Aorta (tissue), 1 donor: Measurements from ENCODE around the genes TMEM260, SLC35F4 and PSMA3.

DNA sequence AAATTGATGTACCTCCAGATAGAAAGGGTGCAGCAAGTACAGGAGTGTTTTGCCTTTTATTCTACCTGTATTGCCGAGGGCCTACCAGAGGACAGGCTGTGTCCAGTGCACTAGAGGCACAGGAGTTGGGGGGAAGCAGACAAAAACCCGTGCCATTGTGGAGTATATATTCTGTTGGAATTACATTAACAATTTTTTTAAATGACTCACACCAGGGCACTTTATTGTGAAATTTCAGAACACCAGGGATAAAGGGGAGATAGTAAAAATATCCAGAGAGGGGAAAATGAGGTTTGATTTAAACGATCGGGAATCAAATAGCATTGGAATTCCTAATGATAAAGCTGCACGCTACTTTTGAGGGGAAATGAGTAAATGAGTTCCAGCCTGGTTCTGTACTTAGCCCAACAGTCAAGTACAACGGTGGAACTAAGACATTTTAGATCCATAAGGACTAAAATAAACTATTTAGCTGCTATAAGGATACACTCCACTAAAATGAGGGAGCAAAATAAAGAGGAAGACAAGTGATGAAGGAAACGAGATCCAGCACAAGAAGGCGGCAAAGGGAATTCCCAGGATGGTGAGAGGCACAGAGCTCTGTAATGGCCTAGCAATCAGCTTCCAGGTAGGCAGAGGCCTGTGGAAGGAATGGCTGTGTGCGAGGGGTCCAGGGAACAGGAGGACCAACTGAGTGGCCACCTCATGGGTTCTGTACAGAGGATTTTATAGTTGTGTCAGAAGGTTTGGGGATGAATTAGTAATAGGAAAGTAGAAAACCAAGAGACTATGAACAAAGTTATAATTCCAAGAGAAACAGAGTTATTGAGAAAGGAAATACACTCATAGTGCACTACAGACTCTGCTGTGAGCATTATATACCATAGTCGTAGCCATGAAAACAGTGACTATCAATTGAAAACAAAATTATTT lies 123.5 kb downstream of the PELI2 start:
- PRO-cap: no peak

DNA sequence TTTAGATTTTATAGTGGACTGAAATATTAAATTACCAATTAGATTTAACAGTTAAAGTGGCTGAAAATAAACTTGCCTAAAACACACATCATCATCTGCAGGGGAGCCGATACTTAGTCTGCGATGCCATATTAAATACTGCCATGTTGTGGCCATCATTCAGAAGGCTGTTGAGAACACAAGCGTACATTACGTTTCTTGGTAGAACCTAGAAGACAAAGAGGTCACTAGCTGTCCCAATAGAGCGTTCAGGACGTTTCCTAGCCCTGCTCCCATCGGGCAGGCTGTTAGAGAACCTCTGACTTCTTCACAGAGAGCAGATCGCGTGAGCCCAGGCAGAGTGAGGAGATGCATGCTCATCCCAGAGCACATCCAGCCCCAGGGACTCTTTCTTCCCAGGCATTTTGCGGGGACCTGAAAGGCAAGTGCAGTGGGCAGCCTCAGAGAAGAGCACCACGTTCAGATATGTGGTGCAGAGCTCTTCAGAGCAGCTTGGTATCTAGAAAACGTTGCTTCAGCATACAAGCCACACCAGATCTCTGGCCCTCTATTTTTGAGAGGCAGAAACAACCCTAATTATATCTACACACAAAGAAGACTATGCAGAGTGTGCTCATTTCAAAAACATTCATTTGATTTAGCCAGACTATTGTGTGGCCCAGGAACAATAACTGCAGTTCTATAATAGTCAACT lies 153.4 kb downstream of the PELI2 start:
- PRO-cap: no peak

DNA sequence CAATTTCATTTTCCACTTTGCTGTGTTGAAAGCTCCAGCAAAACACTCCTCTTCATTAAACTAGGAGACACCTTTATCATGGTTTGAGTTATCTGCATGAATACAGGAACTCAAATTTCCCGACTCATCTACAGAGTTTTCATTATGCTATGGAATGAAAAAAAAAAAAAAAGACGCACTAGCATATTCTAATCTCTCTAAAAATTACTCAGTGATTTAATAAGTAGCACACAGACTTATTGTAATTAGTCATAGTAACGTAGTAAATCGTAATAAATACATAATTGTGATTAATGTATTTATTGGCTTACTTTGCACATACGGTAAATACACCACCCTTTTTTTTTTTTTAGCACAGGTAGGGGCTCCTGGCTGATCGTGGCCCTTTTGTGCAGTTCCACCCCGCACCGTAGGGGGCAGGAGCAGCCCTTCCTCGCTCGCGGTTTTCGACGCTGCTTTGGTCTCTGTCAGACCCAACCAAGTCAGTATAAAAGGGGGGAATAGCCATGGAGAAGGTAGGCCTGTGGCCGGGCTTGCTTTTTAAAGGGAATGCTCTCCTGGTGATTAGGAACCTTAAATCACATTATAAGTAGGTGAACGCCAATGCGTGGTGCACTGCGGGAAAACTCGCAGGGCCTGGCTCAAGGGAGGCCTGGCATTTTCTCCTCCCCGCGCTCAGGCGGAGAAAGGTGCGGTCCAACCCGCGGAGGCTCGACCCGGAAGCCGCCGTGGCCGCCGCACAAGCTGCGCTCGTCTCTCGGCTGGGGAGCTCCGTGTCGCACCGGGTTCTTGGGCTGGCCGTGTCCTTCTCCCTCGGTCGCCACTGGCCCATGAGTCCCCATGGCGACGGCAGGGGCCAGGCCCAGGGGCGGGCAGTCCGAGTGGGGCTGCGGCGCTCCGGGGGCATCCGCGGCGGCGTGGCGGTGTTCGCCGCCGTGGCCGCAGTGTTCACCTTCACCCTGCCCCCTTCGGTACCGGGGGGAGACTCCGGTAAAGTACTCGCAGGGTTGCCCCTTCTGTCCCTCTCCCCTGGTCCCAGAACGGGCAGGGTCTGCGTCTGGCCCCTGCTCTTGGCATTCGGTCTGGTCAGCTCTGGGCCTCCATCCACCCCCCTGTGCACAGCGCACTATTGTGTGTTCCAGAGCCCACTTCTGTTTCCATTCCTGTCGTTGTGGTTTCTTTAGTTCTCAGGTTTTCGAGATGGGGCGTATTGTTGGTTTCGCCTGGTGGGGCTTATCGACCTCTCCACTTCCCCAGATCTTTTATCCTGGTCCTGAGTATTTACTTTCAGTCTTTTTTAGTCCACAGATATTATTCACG lies at the start of gene TMEM260:
Gene TMEM260, plus strand, starts transcription at position 714 of the 1,320 bp plus-strand sequence.
- PRO-cap: unidirectional peak, plus-strand start at position 742 of the sequence

- PRO-cap: no peak
Measured at GRCh38 chr14:57057736-57058176, 210.9 kb downstream of the EXOC5 start.

DNA sequence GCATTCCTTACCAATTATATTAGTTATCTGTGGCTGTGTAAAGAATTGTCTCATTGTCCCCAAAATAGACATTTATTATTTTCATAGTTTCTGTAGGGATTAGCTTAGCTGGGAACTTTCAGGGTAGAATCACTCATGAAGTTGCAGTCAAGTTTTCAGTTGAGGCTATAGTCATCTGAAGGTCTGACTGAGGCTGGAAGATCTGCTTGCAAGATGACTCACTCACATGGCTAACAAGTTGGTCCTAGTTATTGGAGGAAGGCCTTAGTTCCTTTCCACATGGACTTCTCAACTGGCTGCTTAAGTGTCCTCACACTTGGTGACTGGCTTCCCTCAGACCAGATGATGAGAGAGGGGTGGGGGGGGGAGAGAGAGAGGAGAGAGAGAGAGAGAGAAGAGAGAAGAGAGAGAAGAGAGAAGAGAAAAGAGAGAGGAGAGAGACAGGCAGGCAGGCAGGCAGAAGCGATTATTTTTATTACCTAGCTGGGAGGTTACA lies 6.3 kb downstream of the AP5M1 start:
- PRO-cap: no peak

DNA sequence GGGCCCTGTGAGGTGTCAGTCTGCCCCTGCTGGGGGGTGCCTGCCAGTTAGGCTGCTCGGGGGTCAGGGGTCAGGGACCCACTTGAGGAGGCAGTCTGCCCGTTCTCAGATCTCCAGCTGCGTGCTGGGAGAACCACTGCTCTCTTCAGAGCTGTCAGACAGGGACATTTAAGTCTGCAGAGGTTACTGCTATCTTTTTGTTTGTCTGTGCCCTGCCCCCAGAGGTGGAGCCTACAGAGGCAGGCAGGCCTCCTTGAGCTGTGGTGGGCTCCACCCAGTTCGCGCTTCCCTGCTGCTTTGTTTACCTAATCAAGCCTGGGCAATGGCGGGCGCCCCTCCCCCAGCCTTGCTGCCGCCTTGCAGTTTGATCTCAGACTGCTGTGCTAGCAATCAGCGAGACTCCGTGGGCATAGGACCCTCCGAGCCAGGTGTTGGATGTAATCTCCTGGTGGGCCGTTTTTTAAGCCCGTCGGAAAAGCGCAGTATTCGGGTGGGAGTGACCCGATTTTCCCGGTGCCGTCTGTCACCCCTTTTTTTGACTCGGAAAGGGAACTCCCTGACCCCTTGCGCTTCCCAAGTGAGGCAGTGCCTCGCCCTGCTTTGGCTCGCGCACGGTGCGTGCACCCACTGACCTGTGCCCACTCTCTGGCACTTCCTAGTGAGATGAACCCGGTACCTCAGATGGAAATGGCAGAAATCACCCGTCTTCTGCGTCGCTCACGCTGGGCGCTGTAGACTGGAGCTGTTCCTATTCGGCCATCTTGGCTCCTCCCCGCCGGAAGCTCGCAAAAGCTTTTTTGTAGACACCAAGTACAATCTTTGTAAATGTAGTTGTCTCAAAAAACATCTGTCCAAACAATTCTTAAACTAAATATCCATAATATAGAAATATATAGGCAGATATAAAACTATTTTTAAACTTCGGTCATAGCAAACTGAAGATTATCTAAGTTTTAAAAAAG lies 46.8 kb upstream of the NAA30 start:
- PRO-cap: no peak

GRCh38 chr14:57412326-57412959 lies 22.1 kb downstream of the NAA30 start:
- PRO-cap: no peak

GRCh38 chr14:57865385-57866271 lies at the start of gene SLC35F4:
SLC35F4 (minus strand) TSS chr14:57866092.
- PRO-cap: no peak

- PRO-cap: no peak
Measured at GRCh38 chr14:57962120-57962444, 96.2 kb upstream of the SLC35F4 start.

GRCh38 chr14:58098326-58099161 lies 53.5 kb downstream of the ARMH4 start:
- PRO-cap: no peak

DNA sequence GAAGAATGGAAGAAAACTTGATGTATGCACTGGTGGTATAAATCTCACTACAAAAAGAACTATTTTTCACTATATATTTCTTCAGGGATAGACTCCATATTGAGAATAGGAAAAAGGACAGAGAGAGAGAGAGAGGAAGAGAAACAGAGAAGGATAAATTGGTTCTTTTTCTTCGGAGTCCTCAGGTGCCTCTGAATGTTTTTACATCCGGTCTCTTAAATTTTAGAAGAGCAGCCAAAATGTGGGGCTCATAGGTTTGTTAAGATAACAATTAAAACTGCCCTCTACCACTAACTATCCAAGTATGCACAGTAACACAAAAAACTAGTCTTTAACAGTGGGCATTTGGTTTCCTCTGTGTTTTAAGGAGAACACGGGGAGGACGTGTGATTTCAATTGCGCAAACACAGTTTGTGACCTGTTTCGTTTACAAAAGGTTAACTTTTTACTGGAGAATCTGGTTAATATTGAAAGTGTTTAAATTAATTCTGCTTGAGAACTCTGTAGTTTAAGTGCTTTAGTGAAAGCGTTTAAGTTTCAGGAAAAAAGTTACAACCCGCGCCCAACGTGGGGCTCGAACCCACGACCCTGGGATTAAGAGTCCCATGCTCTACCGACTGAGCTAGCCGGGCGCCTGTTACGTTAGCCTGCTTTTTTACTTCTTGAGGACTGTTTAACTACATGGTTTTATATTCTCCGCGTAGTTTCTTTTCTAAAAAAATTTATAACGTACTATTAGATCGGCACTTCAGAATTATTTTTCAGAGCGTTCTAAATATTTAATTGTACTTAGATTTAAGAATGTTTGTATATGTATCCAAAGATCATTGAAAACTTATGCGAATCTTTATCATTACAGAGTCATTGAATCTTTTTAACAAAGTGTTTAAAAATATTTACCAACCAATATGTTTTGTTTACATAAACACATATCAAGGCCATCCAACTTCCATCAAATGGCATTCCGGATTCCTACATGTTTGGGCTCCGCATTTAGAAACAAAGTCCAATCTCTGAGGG lies 5.0 kb upstream of the PSMA3 start:
- PRO-cap: unidirectional peak, plus-strand start at position 165 of the sequence; bidirectional peak, plus-strand start at position 622 of the sequence, minus-strand start at position 591 of the sequence

DNA sequence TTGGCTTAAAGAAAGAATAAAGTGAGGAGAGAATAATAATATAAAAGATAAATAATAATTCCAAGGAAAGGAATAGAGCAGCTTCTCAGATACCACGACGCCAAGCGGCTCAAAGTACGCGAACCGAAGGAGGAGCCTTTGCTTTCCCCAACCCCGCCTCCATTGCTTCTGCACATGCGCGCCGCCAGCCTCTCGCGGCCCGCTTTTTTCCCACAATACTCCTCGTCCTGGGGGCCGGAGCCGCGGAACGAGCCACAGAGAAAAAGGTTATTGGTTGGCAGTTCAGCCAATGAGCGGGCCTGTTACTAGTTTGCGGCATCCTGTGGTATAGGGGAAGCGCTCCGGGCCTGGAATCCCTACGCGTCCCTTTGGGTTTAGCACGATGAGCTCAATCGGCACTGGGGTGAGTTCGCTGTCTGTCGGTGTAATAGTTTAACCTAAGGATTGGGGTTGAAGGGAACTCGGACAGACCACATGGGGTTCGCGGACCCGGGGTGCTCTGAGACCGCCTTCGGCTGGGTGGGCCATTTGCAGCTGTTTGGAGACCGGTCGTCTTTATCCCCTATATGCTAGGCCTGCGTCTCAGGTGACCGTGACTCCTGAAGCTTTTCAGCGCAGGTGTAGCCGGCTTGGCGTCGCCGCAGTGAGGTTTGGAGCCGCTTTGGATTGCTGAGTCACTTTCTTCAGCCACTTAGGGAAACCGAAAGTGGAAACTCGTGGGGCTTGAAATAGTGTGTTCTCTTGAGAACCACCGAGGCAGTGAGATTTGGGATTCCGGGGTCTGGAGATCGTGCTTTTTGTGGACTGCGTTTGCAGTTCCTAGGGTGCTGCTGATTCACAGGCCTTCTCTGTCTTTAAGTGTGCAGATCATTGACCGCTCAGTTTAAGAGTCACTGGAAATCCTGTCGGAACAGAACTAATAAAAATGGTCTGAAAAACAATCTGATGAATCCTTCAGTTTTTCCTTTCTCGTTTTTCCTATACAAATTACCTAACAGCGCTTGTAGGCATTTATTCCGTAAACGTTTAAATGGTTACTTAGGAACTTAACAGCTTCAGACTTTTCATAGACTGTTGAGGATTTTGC lies at the start of gene PSMA3:
Gene PSMA3, plus strand, starts transcription at position 305 of the 1,087 bp plus-strand sequence.
- PRO-cap: bidirectional peak, plus-strand start at position 318 of the sequence, minus-strand start at position 111 of the sequence

GRCh38 chr14:58288851-58289558 lies 9.3 kb upstream of the ARID4A start:
- PRO-cap: no peak

DNA sequence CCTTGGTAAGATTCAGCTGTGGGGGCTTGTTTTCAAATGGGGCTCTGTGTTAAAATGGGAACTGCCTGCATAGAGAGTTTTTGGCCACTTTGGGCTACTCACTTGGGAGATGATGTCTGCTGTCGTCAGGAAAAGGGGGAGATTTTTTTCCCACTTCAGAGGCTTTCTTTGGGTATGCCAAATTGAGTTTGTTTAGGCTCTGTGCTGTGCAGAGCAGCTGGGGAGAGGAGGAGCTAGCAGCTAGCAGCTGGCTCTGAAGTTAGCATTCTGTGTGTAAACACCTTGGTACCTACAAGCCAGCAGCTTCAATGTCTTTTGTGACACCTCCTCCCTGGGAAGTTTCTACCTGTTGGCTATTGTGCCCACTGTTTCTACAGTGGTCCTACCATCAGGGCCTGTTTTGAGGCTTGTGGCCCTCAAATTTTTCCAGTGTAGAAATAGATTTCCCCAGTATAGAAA lies 117.8 kb downstream of the DACT1 start:
- PRO-cap: no peak

DNA sequence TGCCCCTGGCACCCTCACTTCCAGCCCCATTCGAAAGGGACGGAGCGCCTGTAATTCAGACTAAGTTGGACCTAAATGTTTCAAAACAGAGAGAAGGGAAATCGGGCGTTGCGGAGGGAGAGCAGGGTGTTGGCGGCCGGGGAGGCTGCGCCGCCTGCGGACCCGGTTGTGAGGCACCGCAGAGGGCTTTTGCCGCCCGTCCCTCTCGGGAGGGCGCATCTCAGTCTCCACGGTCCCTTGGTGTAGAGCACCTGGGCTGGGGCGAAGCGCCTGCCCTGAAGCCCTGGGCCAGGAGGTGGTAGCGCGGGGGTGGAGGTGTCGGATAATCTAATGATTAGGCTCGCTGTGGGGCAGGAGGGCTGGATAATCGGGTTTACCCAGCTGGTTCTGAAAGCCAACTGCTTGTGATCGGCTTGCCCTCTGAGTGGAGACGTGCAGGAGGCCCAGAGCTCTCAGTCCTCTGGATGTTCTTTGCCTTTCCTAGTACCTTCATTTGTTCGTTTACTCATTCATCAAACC lies 884 bp downstream of the DAAM1 start:
- PRO-cap: no peak

DNA sequence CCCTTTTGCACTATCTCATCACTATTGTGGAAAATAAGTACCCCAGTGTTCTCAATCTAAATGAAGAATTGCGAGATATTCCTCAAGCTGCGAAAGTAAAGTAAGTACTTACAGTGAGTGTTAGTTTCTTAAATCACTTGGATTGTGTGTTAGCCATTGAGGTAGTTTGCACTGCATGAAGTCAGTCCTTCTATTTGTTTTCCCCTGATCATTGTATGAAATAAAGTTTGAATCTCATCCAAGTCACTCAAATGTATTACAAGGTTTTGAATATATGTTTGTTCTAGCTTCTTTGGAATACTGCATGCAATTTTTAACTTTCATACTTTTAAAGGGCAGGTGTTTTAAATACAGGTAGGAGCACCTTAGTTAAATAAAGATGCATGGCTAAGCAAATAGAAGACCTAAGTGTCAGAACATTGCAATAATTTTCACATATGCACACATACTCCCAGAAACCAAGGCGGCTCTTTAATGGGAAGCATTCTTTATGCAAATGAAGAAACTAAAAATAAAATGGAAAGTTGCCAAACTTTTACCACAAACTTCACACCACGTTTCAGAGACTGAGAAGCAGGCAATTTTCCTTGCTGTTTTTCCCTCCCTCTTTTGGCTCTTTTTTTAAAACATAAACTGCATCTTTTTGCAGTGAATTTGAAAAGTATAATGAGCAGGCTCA lies 105.6 kb downstream of the GPR135 start:
- PRO-cap: no peak

GRCh38 chr14:59464010-59464433 lies 1.2 kb downstream of the GPR135 start:
- PRO-cap: no peak

DNA sequence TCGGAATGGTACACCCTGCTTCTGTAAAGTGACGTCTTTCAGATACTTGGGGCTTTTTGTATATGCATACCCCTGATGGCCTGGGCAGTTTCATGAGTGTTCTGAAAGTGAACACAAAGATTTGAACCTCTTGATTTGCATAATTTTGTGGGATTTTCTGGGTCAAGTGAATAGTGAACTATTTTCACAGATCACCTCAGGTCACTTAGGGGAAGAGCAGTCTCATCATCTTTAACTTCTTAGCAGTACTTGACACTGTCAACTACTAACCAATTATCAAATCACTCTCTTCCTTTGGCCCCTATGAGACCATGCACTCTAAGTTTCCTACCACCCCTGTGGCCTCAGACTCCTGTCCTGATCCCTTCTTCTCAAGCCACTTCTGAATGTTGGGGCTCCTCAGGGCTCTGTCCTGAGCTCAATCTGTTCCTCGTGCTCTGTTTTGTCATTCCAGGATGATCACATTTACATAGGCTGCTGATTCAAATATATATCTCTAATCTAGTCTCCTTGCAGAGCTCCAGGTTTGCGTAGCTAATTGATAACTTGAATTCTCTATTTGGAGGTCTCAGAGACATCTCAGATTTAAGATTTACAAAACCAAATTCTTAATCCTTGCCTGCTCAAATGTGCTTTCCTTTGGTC lies 36.2 kb upstream of the PPM1A start:
- PRO-cap: no peak

DNA sequence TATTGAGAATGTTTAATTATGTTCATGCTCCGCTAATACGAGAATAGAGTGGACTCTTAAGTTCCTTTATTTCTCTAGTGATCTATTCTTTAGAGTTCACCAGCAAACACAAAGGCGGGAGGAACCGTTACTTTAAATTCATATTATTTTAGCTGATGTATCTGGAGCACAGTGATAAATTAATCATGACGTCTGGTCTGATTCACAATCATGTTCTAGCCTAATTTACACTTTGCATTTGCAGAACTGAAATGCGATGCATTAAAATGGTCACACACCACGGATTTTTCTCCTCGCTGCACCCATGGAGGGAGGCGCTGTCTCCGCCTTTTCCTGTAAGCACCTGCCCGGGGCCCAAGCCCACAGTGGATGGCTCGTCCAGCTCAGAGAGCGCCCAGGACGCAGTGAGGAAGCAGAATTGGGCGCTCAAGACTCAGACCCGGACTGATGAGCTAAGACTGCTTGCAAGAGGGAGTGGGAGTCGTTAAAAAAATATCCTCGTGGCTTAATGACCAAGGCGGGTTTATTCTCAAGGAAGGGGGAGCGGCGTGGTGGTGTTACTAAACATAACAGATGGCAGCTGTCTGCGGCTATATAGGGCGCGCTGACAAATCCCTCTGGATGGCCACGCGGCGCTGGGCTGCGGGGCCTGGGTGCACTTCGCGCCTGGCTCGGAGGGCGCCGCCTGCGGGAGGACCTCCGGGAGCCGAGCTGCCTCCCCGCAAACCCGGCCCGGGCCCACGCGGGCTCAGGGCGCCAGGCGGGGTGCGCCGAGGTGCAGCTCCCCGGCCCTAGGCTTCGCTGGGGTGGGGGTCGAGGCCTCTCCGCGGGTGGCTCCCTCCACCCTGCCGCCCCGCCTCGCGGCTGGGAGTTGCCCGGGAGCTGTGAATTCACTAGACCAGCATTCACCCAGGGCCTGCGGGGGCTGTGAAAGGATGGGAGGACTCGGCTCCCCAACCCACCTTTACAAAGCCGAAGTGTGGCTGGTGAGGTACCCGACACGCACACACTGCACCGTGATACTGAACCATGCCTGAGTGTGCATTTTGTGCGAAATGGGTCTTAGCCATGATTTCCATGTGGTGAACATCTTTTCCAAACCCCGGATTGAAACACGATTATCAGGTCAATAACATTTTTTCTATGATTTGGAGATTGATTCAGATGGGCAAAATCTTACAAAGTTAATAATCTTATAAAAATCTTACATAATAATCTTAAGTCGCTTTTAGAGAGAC lies 78.7 kb downstream of the PPM1A start:
- PRO-cap: no peak

- PRO-cap: no peak
Measured at GRCh38 chr14:60806415-60806752, 71.8 kb downstream of the MNAT1 start.